Neural cell (in vitro differentiated cells): ENCODE measurements around the genes C6 and FBXO4.

DNA sequence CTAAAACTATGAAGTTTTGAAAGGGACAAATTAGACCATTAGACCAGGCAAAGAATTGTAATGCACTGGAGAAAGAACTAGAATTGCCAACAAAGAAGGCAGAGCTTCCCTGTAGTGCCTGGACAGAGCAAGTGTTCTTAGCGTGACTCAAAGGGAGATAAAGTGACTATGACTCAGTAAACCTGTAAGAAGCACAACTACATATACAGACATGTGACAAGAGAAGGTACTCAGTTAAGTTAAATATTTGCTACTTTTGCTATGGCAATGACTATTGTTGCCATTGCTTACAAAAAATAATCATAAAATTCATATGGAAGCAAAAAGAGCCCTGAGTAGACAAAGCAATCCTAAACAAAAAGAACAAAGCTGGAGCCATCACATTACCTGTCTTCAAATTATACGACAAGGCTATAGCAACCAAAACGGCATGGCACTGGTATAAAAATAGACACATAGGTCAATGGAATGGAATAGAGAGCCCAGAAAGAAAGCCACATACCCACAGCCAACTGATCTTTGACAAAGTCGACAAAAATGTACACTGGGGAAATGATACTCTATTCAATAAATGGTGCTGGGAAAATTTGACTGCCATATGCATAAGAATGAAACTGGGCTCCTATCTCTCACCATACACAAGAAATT, 54.4 kb downstream of the FYB1 start:
- RAMPAGE, long total RNA, result no peak

GRCh38 chr5:39186998-39187519, 32.3 kb downstream of the FYB1 start:
- RAMPAGE, long total RNA, result no peak

GRCh38 chr5:39190636-39191104, 28.7 kb downstream of the FYB1 start:
- RAMPAGE, long total RNA, result no peak

DNA sequence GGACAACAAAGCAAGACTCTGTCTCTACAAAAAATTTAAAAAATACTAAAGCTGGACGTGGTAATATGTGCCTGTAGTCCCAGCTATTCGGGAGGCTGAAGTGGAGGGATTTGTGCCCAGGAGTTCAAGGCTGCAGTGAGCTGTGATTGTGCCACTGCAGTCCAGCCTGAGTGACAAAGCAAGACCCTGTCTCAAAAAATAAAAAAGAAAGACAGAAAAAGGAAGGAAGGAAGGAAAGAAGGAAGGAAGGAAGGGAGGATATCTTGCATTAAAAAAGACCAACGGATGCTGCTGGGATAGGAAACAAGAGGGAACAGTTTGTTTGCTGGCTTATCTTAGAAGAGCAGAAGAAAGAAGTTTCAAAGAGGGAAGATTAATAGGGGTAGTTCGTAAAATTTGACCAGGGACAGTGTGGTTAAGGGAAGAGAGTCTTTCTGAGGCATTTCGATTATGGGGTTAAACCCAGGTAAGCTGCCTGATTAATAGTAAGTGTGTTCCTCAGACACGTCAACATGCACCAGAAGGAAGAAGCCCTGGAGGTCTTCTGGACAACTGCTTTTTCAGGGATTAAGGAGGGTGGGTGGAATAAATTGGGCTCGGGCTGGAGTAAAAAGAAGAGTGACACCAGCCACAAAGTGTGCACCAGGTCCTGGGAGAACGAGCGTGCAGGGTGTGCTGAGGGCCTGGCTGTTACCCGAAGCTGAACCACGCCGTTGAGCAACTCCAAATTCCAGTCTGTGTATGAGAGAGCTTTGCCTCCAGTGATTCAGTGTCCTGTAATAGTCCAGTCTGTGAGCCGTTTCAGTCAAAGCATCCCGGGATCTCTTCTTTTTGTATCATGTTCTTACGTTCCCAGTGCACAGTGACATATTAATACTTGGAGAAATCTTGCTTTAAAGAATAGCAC, 24.8 kb downstream of the FYB1 start:
- RAMPAGE, long total RNA, result no peak

DNA sequence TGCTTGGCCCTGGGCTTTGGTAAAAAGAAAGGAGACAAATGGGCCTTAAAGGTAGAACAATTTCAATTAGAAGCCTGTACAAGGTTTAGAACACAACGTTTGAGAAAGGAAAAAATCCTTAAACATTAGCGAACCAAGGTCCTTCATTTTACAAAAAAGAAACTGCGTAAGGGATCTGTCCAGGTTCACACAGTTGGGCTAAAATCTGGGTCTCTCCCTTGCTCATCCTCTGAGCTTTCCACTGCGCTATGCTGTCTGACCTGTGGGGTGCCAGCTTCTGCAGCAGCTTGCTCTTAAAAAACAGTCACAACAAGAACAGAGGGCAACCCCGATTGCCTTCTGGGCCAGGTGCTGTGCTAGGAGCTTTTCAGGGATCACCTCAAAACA, 2.2 kb downstream of the FYB1 start:
- RAMPAGE, long total RNA, result no peak

DNA sequence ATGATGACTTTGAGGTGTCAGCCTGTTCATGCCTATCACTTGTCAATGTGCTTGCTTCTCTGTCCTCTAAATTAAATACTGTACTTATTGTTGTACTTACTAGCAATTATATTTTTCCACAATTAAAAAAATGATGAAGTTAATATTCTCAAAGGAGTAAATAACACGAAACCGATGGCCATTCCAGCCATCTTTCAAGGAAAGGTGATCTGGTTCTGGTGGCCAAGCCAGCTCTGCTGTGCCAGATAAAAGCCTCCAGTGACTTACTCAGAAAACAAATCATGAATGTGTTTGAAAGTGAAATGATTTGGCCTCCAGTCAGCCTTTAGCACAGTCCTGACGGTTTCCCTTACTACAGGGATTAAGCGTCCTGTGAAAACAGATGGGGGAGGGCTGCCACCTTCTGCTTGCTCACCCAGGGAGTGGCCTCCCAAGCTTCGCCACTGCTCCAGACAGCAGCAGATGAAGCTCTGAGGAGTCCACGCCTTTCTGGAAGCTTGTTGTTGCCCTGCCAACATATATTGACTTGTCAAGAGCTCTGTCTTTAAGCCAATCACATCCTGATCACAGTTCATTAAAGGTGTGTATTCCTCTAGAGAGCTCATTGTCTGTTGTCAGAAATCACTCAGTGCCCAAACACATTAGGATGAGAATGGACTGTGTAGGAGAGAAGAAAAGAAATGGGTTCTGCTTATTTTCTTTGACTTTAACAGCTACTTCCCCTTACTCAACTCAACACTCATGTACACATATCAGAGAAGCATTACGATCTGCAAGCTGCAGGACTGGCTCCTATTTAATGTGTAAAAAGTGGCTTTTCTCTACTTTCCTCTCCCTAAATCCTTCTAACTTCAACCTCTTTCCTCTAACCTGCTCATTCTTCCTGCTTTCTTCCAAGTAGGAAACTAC, 4.9 kb upstream of the FYB1 start:
- RAMPAGE, long total RNA, result no peak

- RAMPAGE, long total RNA, result no peak
Observed at GRCh38 chr5:39368056-39368652, 3.9 kb upstream of the C9 start.

- RAMPAGE, long total RNA, result no peak
Observed at GRCh38 chr5:39543176-39543831, 118.5 kb upstream of the DAB2 start.

GRCh38 chr5:40033340-40033855, 608.6 kb upstream of the DAB2 start:
- RAMPAGE, long total RNA, result no peak

- RAMPAGE, long total RNA, result no peak
Observed at GRCh38 chr5:40437231-40438120, 242.2 kb upstream of the PTGER4 start.

DNA sequence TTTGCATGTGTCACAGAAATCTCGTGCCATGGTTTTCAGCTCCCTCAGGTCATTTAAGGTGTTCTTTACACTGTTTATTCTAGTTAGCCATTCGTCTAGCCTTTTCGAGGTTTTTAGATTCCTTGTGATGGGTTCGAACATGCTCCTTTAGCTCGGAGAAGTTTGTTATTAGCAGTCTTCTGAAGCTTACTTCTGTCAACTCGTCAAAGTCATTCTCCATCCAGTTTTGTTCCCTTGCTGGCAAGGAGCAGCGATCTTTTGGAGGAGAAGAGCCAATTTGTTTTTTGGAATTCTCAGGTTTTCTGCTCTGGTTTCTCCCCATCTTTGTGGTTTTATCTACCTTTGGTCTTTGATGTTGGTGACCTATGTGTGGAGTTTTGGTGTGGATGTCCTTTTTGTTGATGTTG, 113.5 kb upstream of the PTGER4 start:
- RAMPAGE, long total RNA, result no peak

- RAMPAGE, long total RNA, result no peak
Observed at GRCh38 chr5:40583901-40584222, 95.9 kb upstream of the PTGER4 start.

DNA sequence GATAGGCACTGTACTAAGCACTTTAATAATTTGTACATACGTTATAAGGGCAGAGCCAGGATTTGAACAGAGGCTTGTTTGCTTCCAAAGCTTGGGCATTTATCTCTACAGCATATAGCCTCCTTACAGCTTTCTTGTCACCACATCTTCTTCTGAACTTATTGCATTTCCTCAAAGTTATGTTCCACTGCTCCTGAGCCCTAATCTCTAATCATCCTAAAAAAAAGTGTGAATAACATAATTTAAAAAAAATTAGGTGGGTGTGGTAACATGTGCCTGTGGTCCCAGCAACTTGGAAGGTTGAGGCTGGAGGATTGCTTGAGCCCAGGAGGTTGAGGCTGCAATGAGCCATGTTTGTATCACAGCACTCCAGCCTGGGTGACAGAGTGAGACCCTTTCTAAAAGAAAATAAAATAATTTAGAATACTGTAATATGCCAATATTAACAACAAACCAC, 6.8 kb downstream of the PTGER4 start:
- RAMPAGE, long total RNA, result no peak

- RAMPAGE, long total RNA, result no peak
Observed at GRCh38 chr5:40833515-40834117, 1.4 kb downstream of the RPL37 start.

GRCh38 chr5:41213307-41213840, at the start of gene C6:
TSS of gene C6 (minus strand) at chr5:41213532.
- RAMPAGE, long total RNA, result no peak

GRCh38 chr5:41924398-41925443, at the start of gene FBXO4:
TSS of gene FBXO4 (plus strand) at chr5:41925281.
- RAMPAGE, long total RNA, result no peak

DNA sequence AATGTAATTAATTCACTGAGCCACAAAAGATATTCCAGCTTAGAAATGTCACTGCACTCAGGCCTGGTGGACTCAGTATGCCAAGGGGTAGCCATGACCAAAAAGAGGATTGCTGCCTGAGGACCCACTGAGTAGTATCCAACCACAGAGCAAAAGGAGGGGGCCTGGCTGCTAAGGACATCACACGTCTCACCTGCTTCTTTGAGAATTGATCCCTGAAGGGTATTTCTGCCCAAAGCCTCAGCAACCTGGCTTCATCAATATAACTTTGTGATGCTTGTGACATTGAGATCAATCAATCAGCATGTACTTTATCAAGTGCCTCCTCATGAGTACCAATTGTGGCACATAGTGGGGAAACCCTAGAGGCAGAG, 134.6 kb upstream of the CCDC152 start:
- RAMPAGE, long total RNA, result no peak

DNA sequence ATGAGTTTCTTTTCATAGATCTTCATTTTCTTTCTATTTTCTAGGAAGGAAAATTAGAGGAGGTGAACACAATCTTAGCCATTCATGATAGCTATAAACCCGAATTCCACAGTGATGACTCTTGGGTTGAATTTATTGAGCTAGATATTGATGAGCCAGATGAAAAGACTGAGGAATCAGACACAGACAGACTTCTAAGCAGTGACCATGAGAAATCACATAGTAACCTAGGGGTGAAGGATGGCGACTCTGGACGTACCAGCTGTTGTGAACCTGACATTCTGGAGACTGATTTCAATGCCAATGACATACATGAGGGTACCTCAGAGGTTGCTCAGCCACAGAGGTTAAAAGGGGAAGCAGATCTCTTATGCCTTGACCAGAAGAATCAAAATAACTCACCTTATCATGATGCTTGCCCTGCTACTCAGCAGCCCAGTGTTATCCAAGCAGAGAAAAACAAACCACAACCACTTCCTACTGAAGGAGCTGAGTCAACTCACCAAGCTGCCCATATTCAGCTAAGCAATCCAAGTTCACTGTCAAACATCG, 38.1 kb upstream of the CCDC152 start:
- RAMPAGE, long total RNA, result no peak

- RAMPAGE, long total RNA, result no peak
Observed at GRCh38 chr5:42807802-42808533, 3.7 kb downstream of the SELENOP start.

DNA sequence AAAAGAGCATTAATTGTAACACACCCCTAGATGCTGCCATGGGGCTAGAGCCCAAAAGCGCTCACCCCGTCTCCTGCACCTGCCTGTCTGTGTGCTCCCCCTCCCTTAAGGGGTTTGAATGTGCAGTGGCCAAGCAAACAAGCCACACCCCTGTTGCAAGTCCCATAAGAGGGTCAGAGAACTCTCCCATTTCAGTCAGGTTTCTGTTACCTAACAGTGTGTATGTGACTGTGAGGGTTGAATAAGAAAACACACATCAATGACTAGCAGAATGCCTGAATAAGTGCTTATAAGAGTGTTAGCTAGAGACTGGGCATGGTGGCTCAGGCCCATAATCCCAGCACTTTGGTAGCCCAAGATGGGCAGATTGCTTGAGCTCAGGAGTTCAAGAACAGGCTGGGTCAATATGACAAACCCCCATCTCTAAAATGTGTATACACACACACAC, 14.1 kb upstream of the SELENOP start:
- RAMPAGE, long total RNA, result no peak